Smooth muscle cell (in vitro differentiated cells): Measurements from ENCODE around the genes TOP3B and GGTLC2.

DNA sequence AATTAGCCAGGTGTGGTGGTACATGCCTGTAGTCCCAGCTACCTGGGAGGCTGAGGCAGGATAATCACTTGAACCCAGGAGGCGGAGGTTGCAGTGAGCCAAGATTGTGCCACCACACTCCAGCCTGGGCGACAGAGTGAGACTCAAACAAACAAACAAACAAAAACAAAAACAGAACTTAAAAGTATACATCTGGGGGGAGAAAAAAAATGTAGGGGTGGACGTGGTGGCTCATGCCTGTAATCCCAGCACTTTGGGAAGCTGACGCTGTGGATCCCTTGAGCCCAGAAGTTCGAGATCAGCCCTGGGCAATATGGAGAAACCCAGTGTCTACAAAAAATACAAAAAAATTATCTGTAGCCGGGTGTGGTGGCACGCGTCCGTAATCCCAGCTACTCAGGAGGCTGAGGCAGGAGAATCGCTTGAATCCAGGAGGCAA lies 31.2 kb downstream of the MAPK1 start:
- RAMPAGE, long total RNA, result no peak

DNA sequence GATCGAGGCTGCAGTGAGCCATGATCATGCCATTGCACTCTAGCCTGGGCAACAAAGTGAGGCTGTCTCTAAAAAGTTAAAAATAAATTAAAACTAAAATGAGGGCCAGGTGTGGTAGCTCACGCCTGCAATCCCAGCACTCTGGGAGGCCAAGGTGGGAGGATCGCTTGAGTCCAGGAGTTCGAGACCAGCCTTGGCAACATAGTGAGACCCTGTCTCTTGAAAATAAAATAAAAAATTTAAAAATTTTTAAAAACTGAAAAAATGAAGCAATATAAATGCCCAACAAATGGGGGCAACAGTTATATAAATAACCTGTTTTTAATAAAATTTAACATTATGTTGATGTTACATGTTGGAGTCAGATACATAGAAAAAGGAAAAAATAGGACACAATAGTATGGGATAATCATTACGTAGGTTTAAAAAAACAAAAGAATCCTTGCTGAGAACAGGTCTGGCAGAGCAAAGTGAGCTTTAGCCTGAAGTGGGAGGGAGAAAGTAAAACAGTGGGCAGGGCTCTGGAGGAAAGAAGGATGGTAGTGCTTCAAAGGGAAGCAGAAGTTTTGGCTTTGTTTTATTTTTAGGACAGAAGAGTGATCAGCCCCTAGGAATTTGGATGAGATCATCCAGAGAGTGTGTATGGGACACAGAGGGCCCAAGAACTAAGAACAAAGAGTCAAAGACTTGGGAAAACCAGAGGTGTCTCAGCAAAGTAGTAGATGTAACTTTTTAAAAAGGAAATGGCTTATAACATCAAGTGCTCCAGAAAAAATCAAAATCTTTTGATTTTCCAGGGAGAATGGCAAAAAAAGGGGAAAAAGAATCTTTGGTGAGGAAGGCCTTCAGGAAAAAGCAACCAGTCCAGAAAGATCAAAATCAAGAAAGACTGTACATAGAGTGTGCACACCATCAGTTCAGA lies 30.4 kb downstream of the MAPK1 start:
- RAMPAGE, long total RNA, result no peak

DNA sequence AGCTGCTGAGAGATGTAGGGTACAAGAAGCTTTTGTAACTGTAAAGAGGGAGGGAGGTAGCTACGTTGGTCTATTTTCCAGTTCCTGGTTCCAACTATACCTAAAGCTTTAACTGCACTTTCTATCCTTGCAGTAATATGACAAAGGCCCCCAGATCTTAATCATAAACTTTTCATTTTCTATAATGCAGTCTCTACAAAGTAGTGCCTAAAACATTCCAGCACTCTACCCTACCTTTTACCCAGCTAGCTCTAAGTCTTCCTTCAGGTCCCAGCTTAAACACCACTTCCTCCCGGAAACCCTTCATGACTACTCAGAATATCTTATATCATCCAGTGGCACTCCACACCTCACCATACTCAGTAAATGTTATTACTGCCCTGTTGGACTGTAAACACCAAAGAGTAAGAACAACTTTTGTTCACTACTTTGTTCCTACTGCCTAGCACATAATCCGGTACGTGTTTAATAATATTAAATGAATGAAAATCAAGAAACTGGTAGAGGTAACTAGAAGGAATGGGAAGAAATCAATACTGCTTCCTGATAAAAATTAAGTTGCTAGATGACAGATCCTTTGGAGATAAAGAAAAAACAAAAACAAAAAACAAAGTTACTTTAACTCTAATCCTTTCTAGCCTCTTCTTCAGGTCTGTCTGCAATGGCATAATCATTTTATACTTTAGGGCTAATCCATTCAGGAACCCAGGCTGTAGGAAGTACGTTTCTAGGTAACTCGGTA lies 9.0 kb downstream of the MAPK1 start:
- RAMPAGE, long total RNA, result no peak

- RAMPAGE, long total RNA, result no peak
These were observed 34.3 kb downstream of the PPM1F start for GRCh38 chr22:21918219-21918926.

- RAMPAGE, long total RNA, result no peak
These were observed 3.4 kb downstream of the PPM1F start for GRCh38 chr22:21949152-21949765.

DNA sequence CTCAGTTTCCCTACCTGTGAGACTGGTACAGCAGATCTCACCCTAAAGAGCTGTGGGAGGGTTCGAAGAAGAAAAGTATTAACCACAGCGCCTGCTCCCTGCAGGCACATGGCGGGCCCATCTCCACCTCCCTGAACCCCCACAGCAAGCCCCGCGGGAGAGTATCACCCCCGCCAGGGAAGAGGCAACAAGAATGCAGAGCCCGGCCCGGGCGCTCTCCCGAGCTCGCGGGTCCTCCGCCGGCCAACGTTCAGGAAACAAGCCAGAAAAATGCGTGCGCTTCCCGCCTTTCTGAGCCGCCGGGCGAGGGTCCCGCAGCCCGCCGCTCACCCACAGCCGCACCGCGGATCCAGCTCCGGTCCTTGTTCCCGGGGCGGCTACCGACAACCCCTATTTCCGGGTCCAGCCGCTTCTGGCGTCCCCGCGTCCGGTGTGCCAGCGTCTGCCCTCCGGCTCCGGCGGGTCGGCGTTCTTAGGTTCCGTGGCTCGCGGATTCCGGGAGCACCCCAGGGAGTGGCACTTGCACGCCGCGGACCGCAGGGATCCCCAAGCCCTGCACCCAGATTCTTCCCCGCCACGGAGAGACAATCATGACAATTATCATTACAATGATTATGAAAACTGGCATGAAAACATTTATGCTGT lies at the start of gene TOP3B:
TOP3B (minus strand) TSS at position 388 of the 645 bp plus-strand sequence.
- RAMPAGE, long total RNA, result start-site peak on the minus strand centred at position 378 of the sequence, 16 bp wide, 17 and 54 reads in 2 replicates

GRCh38 chr22:22098518-22098771 lies 115.9 kb upstream of the TOP3B start:
- RAMPAGE, long total RNA, result no peak

DNA sequence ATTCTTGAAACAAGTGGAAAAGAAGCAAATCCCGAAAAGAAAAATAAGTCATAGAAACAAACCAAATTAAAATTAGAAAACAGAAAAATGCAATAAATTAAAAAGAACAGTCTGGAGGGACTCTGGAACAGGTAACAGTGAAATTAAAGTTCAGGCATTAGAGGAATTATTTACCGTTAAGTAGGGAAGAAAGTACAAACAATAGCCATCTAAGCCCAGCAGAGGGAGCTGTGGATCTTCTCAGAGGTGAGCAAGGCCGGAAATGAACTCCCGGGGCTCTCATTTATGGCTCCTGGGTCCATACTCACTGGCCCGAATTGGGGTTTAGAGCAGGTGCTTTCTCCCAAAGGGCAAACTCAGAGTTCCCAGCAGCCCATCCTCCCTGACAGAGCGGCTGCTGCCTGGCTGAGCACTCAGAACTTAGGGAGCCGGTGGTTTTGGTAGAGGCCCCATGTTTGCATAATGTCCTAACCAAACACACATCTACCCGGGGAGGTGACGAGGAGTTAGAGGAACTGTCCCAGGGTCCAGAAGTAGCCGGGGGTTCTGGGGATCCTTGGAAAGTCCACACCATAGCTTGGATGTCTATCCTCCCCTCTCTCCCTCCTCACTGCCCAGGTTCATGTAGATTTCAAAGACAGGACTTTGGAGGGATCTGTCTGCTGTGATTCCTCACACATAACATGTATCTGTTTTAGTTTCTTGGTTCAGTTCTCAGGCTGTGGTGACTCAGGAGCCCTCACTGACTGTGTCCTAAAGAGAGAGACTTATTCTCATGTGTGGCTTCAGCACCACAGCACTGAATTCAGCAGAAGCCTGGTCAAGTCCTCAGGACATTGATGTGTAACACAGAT lies 87.7 kb upstream of the VPREB1 start:
- RAMPAGE, long total RNA, result no peak

GRCh38 chr22:22167499-22168474 lies 76.8 kb upstream of the VPREB1 start:
- RAMPAGE, long total RNA, result no peak

DNA sequence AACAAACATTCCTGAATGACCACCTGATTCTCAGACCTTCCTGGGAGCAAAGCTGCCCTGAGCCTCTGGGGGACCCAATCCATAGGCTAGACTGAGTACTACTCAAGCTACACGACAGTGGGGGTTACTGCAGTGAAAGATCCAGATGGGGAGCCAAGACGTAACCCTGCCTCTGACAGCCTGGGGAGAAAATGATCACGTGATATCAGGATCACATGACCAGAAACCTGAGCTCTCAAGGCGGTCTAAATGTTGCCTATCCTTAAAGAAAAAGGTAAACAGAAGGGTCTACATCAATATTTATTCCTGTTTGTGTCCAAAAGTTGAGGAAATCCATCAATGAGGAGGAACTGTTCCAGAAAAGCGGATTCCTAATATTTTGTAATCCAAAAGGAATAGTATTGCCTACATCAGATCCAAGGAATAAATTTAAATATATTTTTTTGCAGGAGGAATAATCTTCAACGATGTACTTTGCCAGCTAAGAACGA lies 76.0 kb upstream of the VPREB1 start:
- RAMPAGE, long total RNA, result no peak

- RAMPAGE, long total RNA, result no peak
These were observed 46.4 kb downstream of the VPREB1 start for GRCh38 chr22:22291042-22291425.

DNA sequence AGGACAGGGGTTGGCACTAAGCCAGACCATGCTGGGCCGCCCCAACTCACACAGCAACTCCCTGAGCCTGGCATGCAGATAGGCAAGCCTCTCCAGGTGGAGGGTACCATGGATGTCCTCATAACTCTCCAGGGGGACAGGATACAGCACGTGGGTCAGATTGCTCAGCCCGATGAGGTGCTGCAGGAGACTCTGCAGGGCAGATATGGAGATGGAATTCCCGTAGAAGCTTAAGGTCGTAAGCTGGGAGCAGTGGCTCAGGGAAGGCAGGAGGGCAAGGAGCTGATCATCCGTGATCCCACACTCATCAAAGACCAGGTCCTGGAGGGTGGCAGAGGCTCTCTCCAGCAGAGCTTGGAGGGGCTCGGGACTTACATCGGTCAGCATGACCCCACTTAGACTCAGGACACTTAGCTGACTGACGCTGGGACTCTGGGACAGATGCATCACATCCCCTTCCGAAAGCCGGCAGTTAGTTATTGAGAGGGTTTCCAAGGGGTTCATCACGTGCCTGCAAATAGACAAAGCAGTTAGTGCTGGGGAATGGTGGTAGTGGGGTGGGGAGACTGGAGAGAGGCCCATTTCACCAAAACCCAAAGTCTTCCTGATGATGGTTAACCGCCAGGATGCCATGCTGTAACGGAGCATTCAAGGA lies 10.8 kb downstream of the PRAME start:
- RAMPAGE, long total RNA, result no peak

- RAMPAGE, long total RNA, result no peak
These were observed at the start of gene GGTLC2 for GRCh38 chr22:22644444-22644762. Gene GGTLC2, plus strand, starts transcription at chr22:22644614.

DNA sequence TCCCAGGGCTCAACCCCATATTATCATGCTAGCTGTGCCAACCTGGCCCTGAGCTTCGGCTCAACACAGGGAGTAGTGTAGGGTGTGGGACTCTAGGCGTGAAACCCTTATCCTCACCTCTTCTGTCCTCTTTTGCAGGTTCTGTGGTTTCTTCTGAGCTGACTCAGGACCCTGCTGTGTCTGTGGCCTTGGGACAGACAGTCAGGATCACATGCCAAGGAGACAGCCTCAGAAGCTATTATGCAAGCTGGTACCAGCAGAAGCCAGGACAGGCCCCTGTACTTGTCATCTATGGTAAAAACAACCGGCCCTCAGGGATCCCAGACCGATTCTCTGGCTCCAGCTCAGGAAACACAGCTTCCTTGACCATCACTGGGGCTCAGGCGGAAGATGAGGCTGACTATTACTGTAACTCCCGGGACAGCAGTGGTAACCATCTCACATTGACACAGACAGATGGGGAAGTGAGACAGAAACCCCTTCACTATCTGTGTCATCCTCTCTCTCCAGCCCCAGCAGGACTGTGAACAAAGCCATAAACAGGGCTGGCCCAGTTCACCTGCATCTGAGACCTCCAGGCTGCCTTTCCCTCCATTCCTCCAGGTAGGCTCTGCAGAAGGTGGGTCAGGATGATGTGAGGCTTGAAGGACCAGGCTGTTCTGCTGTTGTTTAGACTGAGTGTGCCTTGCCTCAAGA lies 76.5 kb downstream of the GGTLC2 start:
- RAMPAGE, long total RNA, result no peak

- RAMPAGE, long total RNA, result no peak
These were observed 89.9 kb downstream of the GGTLC2 start for GRCh38 chr22:22734279-22734828.

- RAMPAGE, long total RNA, result no peak
These were observed 21.9 kb upstream of the IGLL5 start for GRCh38 chr22:22865519-22866319.

DNA sequence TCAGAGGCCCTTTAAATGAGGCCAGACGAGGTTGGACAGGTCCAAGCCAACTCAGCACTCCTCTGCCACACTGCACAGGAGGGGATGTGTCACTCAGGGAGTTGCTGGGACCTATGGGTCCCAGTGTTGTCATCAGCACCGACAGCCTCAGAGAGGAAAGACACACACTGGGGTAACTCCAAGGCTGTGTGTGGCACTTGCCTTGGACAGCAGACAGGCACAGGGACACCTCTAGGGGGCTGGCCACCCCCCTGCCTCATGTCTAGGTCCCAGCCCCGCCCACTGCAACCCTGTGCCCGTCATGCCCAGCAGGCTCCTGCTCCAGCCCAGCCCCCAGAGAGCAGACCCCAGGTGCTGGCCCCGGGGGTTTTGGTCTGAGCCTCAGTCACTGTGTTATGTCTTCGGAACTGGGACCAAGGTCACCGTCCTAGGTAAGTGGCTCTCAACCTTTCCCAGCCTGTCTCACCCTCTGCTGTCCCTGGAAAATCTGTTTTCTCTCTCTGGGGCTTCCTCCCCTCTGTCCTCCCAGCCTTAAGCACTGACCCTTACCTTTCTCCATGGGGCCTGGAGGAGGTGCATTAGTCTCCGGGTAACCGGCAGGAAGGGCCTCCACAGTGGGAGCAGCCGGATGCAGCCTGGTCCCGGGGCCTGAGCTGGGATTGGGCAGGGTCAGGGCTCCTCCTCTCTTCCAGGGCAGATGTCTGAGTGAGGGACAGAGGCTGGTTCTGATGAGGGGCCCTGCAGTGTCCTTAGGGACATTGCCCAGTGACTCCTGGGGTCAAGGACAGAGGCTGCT lies 6.0 kb downstream of the IGLL5 start:
- RAMPAGE, long total RNA, result no peak

- RAMPAGE, long total RNA, result no peak
These were observed 23.1 kb downstream of the IGLL5 start for GRCh38 chr22:22910784-22911100.

DNA sequence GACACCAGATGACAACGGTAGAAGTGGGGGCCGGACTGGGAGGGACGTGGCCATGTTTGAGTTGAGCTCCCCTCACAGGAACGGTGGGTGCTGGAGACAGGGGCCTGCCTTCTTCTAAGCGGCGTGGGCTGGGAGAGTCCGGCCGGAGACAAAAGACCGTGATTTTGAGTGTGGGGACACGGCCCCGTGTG lies 203 bp downstream of the RSPH14 start:
- RAMPAGE, long total RNA, result no peak

- RAMPAGE, long total RNA, result no peak
These were observed 32.2 kb downstream of the BCR start for GRCh38 chr22:23212442-23213037.